Epithelial cell of prostate (primary cell): ENCODE data around the gene C1orf21.

- RRBS = no CpG with 5 or more reads among the region's 7 CpGs
Observed at GRCh38 chr1:183576559-183577011, 13.7 kb downstream of the NCF2 start.

DNA sequence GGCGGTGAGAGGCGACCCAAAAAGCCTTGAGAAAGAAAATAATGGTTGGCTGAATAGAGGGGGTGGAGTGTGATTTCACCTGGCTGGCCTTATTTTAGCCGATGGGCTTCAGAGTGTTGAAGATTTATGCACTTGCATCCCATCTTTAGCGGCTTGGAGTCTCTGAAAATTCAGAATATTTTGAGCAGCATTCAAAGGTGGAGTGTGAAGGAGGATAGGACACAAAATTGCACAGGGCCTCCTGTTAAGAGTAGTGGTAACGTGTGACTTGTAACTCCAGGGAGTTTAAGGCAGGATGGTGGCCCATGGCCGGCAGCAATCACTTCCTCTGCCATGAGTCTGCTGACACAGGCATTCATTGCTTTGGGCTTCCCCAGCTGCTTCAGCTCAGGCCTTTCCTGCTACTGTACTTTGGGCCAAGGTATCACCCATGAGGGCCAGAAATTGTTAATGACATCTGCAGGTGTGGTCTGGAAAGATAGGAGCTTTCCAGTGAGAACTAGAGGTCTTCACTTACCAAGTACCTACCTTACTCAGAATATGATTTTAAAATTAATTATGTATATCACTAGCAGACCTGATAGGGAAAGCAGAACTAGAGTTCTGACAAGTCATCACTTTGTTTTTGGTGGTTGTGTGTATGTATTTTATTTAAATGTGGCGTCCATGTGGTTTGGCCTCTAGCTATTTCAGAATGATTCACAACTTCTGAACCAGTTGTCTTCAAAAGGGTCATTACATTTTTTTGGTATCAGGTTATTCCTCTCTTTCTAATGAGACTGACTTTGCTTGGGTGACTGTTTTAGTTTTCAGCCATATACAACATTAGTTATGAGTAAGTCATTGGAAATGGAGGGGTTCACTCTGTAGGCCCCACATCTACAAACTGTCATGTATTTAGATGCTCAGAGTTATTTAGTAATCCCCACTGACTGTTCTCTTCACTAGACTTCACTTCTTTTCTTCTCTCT is 2.6 kb downstream of the RGL1 start:
- RRBS = no CpG with 5 or more reads among the region's 7 CpGs

- RRBS = no CpG with 5 or more reads among the region's 2 CpGs
Observed at GRCh38 chr1:183896476-183896825, 91.5 kb downstream of the RGL1 start.

DNA sequence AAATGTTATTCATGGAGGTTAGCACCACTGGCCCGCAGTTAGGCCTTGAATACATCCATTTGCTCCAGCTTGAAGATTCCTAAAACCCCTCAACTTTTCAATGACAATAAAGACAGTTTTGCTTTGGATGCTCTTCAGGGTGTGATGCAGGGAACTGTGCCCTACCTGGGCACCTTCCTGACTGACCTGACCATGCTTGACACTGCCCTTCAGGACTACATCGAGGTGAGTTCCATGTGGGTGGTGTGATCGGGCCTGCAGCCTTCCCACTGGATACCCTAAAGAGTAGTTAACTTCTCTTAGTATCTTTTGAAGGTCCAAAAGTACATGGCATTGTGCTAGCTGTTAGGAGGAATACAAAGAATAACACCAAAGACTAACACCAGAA is 95.1 kb downstream of the RGL1 start:
- RRBS = no CpG with 5 or more reads among the region's 3 CpGs

DNA sequence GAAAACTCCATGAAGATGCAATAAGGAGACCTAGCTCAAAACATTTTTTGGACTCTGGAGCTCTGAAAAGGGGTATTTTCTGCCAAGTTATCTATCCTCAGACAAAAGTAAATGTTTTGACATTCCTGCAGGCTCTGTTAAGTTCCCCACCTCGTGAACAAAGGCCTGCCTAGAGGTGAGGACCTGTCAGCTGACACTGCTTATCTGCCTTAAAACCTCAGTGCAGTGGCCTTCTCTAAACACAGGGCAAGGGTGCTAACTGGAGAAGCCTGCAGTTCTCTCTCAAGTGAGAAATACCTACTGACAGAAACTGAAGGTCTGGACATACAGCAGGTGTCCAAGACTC is 41.1 kb downstream of the COLGALT2 start:
- RRBS = no CpG with 5 or more reads among the region's 1 CpG

DNA sequence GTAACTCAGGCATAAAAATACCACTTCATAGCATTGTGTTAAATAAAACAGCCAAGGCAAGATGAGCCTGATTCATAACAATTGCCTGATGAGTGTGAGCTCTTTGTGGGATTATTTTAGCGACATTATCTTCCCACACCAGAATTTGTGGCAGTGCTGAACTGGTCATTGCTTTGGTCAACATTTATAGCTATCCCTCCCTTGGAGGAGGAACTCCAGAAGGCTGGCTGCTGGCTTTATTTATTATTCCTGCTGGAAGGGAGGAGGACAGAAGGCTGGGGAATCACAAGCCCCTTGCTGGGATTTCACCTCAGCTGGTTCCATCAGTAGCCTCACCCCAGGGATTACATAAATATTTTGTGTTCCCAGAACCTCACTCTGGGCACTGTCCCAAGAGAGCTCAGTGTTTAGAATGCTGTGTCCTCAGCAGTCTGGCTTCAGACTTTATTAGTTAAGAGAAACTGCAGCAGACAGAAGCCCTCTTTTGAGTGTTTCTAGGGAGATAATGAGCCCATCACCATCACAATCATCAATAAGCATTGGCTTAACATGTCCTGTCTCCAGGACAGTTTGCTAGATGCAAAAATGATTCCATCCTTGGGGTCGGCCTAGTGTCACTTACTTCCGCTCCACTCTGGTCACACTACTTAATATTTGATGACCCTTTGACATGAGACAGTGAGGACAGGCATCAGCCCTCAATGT is 102.8 kb upstream of the C1orf21 start:
- RRBS = no CpG with 5 or more reads among the region's 3 CpGs

DNA sequence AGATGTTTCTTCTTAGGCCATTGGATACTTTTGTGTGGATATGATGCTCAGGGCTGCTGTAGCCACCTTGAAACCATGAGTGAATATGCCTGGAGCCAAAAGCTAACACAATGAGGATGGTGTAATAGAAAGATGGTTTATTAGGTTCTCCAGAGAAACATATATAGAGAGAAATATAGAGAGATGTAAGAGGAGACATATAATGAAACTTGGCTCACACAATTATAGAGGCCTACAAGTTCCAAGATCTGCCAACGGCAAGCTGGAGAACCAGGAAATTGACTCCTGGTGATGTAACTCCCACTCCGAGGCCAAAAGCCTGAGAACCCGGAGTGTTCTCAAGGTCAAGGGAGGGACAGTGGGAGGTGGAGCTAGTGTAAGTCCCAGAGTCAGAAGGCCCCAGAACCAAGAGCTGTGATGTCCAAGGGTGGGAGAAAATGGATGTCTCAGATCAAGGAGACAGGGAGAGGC is 22.6 kb upstream of the C1orf21 start:
- RRBS = no CpG with 5 or more reads among the region's 3 CpGs

GRCh38 chr1:184386611-184387424 is at the start of gene C1orf21:
Gene C1orf21, plus strand, starts transcription at chr1:184387029.
- RRBS = 2% methylated on average over 22 of the region's 83 CpGs

DNA sequence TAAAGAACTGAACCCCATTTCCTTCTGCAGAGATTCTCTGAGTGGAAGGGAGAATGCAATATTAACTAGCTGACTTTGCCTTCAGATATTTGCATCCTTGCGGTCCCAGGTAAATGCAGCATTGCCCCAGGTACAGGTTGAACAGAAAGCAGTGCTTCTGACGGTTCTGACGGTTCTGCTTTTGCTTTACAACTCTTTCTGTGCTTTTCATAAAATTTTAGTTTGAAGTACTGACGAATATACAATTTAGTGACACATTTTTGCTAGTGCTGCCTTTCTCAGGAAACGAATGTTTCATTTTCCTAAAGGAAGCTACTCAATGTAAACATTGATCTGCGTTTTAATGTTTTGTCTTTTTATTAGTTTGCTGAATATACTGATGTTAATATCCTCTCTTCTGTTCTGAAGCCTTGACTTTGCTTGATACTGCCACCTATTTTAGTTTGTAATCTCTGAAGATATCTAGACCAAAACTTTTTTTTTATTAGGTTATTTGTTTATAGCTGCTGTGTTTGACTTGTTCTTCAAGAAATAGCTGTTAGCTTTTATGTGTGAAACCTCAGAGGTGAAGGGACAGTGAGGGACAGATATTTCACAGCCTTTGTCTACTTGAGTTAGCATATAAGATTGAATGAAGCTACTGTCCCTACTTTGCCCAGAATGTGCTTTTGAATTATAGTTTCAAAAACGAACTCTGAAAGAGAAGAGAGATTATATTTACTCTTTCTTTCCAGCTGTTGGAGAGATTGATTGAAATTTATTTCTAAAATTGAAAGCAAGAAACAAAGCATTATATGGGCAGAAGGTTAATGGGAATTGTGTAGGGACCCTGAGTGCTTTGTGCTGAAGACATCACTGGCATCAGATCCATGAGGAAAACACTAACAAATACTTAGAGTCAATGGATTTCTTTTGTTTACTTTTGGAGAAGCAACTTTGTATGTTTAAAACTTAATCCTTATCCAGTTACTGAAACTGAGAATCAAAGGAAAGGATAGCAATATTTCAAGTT is 66.7 kb downstream of the C1orf21 start:
- RRBS = no CpG with 5 or more reads among the region's 7 CpGs

- RRBS = 100% methylated on average over 1 of the region's 7 CpGs
Observed at GRCh38 chr1:184481998-184482635, 95.3 kb downstream of the C1orf21 start.

- RRBS = no CpG with 5 or more reads among the region's 4 CpGs
Observed at GRCh38 chr1:184510183-184510767, 123.4 kb downstream of the C1orf21 start.

DNA sequence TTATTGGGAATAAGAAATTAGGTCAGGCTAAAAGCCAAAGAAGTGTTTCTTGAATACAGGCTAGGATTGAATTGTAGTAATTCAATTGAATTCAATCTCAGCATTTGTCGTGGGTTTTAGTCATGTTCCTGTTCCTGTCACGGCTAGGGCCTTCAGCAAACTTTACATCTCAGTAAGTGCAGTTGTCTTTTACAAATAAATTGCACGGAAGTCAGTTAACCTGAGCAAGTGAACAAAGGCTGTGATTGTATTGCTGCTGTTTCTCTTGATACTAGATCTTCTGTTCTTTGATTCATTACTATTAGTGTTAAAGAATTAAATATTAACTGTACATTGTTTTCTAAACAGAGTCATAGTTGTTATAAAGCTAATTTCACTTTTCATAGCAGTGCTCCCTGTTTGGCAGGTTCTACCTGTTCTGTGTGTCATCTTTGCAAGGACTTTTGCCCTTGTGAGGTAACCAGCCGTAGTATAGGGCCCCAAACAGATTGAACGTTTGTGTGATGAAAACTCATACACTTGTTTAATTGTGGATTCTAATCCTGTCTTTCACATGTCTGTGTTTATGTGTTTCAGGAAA is 164.4 kb downstream of the EDEM3 start:
- RRBS = no CpG with 5 or more reads among the region's 5 CpGs

GRCh38 chr1:184633667-184634775 is 120.6 kb downstream of the EDEM3 start:
- RRBS = no CpG with 5 or more reads among the region's 6 CpGs

DNA sequence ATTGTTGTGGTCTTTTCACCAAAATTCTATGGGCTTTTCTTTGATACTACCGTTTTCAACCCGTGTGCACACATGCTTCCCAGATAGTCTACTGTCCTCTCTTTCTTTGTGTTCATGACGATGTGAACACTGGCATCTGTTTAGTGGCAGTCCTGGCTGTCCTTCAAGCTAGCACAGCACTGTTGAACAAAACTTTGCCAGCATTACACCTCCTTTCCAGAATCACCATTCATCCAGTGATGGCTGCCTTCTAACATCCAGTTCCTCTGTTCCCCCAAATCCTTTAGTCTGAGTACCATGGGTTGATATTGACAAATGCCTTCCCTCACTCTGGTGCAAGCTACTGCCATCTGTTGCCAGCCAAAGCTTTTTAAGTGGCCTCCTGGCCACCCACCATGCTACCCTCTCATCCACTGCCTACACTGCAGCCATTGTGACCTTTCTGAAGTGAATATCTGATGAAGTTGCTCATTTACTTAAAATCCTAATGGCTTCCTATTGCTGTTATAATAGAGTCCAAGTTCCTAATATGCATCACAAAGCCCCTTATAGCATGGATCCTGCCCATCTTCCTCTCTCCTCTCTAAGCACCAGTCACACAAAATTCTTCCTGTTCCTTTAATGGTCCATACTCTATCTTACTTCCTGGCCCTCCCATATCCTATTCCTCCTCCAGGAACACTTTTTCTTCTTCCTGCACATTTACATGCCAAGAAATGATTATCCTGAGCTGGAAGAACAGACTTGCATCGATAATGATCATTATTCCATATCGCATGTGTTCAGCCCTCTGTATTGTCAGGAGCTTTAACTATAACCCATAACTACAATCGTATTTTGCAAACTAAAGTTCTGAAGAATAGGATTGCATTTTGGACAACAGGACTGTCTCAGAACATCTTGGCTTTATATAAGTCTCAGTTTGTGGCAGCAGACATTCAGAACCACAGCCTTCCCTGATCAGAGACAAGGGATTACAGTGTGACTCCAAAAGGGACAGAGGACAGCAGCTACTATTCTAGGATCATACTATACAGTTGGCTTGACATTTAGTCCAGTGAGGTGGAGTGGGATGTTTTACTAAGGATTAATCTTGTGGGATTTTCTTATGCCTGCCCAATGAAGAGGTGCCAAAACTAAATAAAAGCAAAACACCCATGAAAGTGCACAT is 94.0 kb downstream of the NIBAN1 start:
- RRBS = no CpG with 5 or more reads among the region's 6 CpGs

DNA sequence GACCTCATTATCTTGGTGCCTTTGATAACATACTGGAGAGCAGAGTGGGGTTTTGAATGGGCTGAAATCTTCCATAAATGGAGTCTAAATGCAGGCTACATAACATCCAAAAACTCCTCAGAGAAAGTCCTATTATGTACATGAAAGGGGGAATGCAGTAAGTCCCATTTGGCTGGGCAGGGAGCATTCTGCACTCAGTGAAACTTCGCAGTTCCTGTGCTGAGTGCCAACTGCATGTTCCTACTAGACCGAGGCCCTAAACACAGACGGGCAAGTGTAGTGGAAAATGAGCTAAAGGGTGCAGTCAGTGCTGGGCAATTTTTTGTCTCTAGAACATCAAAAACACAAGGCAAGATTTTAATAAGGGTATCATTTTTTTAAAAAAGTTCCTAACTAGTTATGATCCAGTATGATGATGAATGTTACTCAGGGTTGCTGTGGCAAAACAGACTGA is 91.7 kb downstream of the NIBAN1 start:
- RRBS = no CpG with 5 or more reads among the region's 3 CpGs

GRCh38 chr1:184972327-184973302 is 1.7 kb downstream of the NIBAN1 start:
- RRBS = no CpG with 5 or more reads among the region's 8 CpGs

- RRBS = no CpG with 5 or more reads among the region's 6 CpGs
Observed at GRCh38 chr1:185139174-185139787, 17.5 kb downstream of the TRMT1L start.

- RRBS = no CpG with 5 or more reads among the region's 4 CpGs
Observed at GRCh38 chr1:185150027-185150912, 6.5 kb downstream of the TRMT1L start.

- RRBS = no CpG with 5 or more reads among the region's 2 CpGs
Observed at GRCh38 chr1:185297994-185298383, 19.1 kb downstream of the IVNS1ABP start.

DNA sequence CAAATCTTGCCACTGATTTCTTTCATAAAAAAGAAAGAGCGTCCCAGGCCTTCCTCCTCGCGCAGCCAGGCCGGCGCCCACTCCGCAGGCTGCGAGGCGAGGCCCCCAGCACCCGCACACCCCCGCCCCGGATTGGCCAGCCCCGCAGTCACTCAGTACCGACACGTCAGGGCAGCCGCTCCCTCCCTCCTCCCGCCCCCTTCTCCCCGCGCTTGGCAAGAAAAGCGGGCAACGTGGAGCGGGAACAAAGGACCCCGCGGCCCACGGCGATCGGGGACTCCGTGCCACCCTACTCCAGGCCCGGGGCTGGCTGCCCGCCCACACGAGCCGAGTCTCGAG is 934 bp downstream of the IVNS1ABP start:
- RRBS = 1% methylated on average over 8 of the region's 32 CpGs